Metastatic Lung Carcinoma in the Adrenal Gland (tissue), 1 donor: ENCODE measurements around the genes TMEM164, AMMECR1, SERTM2, RBMXL3, PLS3 and ZCCHC12.

DNA sequence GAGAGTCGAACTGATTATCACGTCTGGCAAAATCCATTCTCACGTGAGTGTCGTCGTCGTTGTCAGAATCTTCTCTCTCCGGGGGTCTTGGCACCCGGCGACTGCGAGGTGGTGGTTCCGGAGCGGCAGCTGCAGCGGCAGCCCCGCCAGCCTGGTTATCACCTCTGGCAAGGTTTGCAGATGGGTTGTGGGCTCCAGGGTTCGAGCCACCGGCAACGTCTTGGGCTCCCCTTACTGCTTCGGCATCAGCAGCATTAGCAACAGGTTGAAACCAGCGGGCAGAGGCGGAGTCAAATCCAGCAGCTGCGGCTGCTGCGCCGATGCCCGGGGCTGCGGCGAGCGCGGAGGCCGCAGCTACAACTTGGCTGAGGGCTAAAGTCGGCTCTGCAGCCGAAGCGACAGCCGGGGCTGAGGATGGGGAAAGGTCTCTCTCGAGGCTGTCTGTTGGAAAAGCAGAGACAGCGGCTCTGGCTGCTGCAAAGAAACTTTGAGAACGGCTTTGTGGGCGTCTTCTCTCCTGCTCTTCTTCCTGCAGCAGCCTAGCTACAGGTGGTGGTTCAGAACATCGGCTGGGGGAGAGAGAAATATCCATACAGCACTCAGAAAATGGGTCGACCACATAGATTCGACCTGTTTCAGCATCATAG, 3.7 kb downstream of the IRS4 start:
- PRO-cap = no peak

DNA sequence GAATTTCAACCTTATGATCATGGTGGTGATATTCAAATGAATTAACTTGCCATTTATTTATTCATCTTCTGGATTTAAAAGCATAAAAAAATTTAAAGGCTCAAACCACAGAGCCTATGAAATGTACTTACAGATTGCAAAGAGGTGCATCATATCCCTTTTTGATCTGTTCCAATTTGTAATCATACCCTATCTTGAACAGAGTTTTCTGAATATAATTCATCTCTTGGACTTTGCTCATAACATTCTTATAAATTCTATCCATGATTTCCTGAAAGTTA, 43.9 kb upstream of the KCNE5 start:
- PRO-cap = no peak

- PRO-cap = no peak
These were observed 43.8 kb downstream of the ACSL4 start for GRCh38 chrX:109689135-109689763.

GRCh38 chrX:109774574-109775137, 41.6 kb upstream of the ACSL4 start:
- PRO-cap = no peak

GRCh38 chrX:110003021-110003443, at the start of gene TMEM164:
Gene TMEM164 (plus strand): TSS chrX:110003114.
- PRO-cap = bidirectional peak, plus-strand start at chrX:110003114, minus-strand start at chrX:110002928

DNA sequence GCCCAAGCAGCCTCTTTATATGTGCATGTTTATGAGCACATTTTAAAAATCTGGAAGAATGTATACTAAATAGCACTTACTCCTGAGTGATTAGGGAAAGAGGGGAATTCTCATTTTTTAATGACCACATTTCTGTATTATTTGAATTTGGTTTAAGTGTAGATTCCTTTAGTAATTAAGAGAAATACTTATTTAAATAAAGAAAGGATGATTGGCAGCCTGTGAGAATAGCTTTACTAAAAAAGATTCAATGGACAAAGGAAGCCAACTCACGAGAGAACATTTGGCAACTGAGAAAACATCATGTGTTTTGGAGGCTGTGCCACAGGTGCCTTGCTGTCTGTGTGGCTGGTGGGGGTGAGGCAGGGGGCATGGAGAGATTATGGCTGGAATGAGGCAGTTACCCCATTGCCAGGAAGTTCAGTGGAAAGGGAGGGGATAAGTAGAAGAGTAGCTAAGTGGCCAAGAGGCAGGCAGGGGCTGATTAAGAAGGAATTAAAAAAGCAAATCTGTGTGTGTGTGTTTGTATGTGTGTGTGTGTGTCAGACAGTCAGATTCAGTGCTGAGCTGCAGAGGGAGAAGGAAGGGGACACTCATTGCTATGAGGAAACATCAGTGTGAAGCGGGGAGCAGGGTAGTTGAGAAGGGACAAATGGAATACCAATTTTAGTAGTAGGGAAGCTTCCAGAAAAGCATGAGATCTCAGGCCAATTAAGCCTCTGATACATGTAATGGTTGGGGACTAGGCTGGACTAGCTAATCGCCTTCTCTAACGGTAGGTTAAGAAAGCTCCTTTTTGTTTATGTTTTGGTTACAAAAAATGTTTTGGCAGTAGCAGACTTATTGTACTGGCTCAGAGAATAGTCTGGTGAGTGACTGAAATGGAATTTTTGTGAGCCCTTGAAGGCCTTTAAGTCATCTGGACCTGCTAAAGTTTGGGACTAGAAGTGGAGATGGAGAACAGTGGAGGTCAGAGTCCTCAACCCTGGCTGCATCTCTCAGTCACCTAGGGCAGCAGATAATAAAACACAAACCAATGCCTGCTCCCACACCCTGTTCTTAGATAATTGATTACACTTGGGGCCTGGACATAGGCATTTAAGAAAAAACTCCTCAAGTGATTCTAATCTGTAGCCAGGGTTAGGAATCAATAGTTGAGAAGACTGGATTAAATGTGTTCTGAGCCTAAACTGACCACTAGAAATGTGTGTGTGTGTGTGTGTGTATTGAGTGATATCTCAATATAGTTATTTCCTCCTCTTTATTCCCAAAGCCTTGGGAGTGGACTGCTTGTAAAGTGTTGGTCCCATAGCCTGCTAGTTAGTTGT, 18.5 kb downstream of the TMEM164 start:
- PRO-cap = no peak

- PRO-cap = no peak
These were observed 121.5 kb downstream of the AMMECR1 start for GRCh38 chrX:110196144-110196932.

- PRO-cap = bidirectional peak, plus-strand start at chrX:110318317, minus-strand start at chrX:110318085
These were observed at the start of gene AMMECR1 for GRCh38 chrX:110317646-110318413. Gene AMMECR1 (minus strand): TSS chrX:110318085.

- PRO-cap = no peak
These were observed 6.1 kb upstream of the TDGF1P3 start for GRCh38 chrX:110514583-110515099.

DNA sequence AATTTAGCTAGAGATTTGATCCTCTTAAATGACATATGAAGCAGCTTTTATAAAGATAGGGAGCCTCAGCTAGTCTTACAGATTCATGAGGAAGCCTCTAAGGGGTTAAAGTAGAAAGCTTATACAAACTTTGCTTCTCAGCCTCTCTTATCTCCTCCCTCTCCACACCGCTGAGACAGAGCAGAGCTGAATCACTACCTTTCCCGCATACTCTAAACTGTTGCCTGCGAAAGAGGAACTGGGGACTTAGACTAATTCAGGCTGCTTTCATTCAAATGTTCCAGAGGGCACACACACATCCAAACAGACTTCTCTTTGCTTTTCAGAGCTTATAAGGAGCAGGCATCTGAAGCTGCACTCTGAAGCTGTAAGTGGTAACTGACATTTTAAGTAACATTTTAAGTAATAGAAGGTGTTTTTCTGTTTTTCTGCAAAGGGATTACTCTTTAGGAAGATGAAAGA, at the start of gene SERTM2:
Gene SERTM2, plus strand, starts transcription at position 178 of the 462 bp plus-strand sequence.
- PRO-cap = no peak

DNA sequence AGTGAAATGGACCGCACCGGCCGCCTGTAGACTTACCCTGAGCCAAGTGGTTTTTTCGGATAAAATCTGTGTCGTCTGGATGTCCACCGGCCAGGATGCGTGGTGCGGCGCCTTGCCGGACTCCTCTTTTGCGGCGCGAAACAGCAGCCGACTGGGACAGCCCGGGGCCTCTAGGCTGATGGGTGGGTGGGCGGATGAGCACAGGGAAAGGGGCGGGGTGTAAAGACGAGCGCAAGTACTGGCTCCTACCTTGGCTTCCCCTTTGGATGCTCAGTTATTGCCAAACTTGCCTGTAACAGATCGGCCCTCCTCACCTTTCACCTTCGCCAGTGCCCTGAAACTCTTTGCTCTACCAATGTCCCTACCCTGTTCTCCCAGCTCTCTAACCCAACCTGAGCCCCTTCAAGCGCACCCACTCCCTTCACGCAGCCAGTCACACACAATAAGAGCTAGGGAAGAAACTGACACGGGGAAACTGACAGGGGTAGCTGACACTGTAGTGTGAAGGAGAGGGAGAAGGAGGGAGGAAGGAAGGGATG, 664 bp downstream of the TRPC5 start:
- PRO-cap = no peak

DNA sequence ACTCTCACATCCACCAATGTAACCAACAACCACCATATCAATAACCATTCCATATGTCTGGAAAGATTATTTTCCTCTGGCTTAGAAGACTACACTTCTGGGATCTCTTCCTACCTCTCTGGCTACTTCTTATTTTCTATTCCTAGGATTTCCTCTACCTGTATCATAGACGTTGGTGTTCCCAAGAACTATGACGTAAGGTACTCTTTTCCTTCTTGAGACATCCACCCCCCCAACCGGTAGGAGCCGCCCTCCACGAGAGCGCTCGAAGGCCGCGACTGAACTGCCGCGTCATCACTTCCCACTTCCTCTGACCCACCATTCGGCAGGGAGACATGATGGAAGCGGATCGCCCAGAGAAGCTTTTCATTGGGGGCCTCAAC, at the start of gene RBMXL3:
Gene RBMXL3, plus strand, starts transcription at position 304 of the 383 bp plus-strand sequence.
- PRO-cap = no peak

- PRO-cap = no peak
These were observed 92.9 kb upstream of the PLS3 start for GRCh38 chrX:115468159-115468358.

- PRO-cap = bidirectional peak, plus-strand start at chrX:115561198, minus-strand start at chrX:115561019; unidirectional peak, plus-strand start at chrX:115561417; bidirectional peak, plus-strand start at chrX:115561666, minus-strand start at chrX:115561682; bidirectional peak, plus-strand start at chrX:115562033, minus-strand start at chrX:115561882; bidirectional peak, plus-strand start at chrX:115562260, minus-strand start at chrX:115562087
These were observed at the start of gene PLS3 for GRCh38 chrX:115561100-115562142. Gene PLS3 (plus strand): TSS chrX:115561174.

DNA sequence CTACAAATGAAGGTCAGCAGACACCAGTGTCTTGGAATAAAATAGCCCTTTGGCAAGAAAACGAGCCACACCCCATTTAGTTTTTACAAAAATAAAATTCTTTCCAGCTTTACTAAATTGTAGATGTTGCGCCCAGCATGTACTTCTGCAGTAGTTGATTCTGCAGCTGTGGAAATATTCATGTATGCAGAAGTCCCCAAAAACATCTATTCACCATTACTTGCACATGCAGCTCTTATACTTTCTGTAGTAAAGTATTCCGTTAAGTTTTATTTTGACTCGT, 12.3 kb downstream of the PLS3 start:
- PRO-cap = no peak

- PRO-cap = no peak
These were observed 277.8 kb upstream of the AGTR2 start for GRCh38 chrX:115892665-115893197.

DNA sequence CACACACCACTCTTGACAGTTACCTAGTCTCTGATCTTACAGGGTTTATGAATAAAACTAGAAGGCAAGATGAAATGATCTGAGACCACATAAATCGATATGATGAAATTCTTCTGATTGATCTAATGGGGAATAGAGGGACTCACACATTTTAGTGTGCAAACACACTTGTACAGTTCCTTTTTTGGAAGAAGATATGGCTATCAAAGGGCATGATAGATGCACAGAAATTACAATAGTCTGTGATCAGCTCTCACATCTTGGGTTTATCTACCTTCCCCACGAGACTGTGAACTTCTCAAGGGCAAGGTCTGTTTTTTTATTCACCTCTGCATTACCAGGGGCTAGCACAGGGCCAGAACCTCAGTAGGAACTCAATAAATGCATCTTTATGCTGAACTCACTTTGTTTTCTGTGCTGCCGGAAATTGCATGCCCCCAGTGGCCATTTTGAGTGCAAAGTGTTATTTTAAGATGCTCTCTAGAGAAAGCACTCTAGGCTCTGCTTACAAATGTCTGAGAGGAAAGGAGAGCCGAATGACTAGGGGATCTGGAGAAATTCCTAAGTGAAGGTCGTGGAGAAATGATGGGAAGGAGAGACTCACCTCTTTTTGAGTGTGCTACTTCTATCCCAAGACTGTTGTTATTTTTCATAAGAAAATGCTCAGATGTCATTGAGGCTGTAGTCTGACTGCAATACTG, 41.0 kb downstream of the DOCK11 start:
- PRO-cap = no peak

- PRO-cap = no peak
These were observed 24.9 kb downstream of the IL13RA1 start for GRCh38 chrX:118751968-118753009.

DNA sequence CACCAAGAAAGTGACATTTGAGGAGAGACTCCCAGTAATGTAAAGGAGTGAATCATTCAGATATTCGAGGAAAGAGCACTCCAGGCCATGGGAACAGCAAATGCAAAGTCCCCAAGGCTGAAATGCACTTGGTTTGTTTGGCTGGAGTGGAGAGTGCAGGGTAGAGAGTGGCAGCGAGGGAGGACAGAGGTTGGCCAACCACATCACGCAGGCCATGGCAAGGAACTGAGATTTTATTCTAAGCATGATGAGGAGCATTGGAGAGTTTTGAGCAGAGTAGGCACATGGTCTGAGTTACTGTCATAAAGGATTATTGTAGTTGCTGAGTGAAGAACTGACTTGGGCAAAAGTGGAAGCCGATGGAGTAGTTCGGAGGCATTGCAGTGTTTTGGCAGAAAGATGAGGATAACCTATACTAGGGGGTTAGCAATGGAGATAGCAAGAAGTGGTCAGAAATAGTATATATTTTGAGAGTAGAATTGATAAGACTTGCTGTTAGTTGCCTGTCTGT, 47.8 kb downstream of the IL13RA1 start:
- PRO-cap = no peak

DNA sequence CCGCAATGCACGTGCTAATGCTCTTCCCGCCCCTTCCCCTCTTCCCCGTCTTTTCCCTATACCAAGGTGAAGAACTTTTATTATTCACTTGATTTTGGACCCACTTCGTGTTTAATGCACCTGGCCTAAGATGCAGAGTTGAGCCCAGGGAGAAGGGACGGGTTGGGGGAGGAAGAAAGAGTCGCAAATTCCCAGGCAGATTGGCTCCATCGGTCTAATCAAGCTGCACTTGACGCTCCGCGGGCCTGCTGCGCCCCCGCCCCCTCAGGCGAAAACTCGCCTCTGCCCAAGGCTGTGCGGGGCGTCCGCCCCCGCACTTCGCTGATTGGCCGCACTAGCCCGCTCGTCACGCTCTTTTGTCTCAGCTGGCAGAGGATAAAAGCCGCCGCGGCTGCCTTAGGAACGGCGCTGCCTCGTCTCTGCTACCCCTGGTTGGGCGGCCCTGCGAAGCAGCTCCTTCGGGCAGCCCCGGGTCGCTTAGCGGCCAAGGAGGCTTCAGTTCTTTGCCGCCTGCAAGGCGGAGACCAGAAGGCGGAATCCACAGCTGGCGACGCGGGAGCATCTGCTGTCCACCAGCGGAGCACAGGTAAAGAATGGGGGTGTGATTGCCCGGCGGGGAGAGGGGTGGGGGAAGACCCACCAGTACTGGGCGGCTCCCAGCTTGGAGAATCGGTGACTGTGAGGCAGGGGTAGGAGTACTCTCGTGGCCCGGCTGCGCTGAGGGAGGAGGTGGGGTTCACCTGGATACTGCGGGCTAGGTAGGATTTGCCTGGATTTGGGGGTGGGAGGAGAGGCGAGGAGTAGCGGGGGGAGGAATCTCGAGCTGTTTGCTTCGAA, at the start of gene ZCCHC12:
Gene ZCCHC12, plus strand, starts transcription at position 405 of the 837 bp plus-strand sequence.
- PRO-cap = no peak